Left cardiac atrium (tissue), 1 donor: ENCODE measurements around a stretch of chr3.

- PRO-cap, result no peak
Measured at GRCh38 chr3:101898684-101899308, 49.5 kb downstream of the NFKBIZ start.

DNA sequence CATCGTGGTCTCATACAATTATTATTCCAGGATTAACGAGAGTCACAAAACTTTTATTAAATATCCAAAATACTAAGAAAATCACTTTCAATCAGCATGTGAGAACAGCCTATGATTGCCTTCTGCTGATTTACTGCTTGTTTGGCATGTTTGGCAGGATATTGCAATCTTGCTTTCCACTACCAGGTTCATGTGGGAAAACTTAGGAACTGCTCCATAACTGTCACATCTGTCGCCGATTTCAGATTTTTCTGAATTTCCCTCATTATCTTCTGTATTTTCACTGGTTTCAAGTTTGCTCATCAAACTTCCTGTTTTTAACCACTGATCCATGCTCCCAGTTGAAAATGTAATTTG lies 93.0 kb downstream of the NFKBIZ start:
- PRO-cap, result no peak

DNA sequence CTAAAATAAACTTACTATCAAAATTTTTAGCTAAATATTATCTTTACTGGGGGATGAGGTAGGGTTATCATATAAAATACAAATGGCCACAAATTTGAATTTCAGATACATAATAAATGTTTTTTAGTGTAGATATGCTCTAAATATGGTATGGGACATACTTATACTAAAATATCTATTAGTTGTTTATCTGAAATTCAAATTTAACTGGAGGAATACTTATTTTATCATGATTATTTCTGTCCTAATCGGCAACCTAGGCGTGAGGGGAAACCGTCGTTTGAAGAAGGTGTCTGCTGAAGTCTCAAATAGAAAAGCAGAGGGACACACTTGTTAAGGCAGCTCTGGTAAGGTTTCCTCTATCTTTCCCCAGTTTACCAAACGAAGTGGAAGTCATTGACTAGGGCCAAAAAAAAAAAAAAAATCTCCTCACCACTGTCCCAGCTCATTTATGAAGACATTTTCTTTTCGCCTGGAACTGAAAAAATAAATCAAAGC lies 238.4 kb downstream of the ZPLD1 start:
- PRO-cap, result no peak

GRCh38 chr3:104127691-104128393 lies 1238.9 kb upstream of the ALCAM start:
- PRO-cap, result no peak

- PRO-cap, result no peak
Measured at GRCh38 chr3:105386966-105387380, 20.3 kb downstream of the ALCAM start.

DNA sequence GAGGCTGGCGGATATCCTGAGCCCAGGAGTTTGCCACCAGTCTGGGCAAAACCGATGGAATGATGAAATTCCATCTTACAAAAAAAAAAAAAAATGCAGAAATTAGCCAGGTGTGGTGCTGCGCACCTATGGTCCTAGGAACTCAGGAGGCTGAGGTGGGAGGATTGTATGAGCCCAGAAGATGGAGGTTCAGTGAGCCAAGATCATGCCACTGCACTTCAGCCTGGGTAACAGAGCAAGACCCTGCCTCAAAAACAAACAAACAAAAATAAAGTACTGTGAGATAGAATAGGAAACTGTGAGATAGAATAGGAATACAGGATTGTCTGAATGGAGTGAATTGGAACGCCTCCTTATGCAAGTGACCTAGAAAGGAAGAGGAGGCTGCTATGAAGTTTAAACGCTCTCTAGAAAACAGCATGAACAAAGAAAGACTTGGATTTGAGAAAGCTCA lies 47.5 kb downstream of the ALCAM start:
- PRO-cap, result no peak

DNA sequence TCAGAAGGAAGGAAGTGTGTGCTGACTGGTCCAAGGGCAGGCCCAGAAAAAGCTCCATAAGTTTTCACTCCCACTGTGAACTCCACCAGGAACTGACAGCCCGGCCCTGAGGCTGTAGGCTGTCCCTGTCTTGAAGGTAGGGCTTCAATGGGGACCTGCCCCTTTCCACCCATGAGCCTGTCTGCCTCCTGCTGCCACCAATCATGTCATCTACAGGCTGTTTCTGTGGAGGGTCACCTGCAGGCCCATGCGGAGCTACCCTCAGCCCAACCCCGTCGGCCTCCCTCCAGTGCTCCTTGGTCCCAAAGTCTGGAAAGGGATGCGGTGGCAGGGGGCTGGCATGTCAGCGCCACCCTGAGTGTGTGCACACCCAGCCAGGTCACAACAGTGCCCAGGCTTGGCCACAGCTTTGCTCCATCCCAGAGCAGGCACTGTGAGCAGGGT lies 109.5 kb downstream of the CBLB start:
- PRO-cap, result no peak

DNA sequence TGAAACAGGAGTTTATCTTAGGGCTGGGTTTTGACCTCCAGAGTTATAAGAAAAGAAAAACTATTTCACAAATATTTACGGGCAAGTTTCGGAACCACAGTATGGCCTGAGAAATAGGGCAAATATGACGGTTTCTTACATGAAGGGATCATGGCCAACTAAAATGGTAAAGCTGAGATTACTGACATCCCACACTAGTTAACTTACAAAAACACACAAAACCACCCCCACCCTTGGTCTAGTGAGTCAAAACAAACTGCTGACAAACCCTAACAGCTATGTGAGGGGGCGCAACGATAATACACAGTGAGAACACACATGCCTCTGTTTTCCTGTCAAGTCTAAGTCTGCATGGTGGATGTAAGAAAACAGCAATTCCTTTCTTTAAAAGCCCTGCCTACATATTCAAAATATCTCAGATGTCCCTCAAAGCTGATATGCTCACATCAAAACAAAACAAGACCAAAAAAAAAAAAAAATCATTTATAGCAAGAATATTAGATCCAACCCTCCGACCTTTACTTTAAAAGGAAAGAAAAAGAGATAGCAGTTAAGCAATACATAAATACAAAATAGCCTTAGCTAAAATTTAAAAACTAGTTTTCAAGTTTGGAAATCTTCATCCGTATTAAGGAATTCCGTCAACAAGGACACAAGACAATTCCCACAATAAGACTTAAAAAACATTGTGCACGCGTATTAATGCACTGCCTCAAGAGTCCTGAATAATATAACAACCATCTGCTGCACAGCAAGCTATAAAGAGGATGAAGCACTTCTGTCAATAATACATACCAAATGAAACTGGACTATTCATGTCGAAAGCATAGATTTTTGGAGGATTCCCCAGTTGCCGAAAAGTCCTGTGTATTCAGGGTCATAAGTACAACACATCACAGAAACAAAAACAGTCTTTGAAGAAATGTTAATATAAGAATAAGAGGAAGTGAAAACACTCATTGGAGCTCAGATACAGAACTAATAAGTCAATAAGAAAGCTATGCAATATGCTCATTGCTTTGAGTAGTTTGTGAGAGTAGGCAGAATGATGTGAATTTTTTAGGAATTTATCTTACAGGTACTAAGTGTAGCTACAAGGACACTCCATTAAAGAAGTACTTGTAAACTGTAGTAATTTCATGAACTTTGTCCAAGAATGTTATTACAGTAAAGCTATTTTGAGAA lies 31.9 kb downstream of the CBLB start:
- PRO-cap, result no peak

DNA sequence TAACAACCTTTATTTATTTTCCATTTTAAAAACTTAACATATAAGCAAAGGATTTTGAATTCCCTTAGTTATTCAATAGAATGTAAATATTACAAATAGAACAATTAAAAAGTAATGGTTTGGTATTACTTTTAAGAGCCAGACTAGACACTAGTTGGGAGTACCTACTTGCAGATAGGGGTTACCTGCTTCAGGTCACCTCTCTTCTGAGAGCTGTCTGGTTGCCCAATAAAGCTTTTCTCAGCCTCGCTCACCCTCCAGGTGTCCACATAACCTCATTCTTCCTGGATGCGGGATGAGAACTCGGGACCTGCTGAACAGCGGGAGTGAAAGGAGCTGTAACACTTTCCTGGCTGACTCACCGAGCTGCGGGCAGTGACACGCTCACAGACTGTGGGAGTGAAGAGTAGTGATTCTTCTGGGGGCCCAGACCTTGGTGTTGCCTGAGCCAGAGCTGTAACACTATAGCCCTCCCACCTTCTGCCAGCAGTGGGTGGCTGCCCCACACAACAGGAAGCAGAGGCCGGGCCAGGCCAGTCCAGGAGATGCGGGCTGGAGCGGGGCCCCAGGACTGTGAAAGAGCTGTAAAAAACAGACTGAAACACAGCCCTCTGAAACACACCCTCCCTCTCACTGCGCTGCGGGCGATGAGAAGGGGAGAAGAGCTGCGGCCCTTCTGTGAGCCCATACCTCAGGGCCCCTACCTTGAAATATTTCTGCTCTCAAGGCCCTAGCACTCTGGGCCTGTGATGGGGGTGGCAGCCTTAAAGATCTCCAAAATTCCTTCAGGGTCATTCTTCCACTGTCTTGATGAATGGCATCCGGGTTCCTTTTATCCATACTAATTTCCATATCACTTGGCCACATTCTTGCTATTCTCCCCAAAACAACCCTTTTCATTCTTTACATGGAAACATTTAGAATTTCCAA lies 464.1 kb upstream of the CCDC54 start:
- PRO-cap, result no peak

DNA sequence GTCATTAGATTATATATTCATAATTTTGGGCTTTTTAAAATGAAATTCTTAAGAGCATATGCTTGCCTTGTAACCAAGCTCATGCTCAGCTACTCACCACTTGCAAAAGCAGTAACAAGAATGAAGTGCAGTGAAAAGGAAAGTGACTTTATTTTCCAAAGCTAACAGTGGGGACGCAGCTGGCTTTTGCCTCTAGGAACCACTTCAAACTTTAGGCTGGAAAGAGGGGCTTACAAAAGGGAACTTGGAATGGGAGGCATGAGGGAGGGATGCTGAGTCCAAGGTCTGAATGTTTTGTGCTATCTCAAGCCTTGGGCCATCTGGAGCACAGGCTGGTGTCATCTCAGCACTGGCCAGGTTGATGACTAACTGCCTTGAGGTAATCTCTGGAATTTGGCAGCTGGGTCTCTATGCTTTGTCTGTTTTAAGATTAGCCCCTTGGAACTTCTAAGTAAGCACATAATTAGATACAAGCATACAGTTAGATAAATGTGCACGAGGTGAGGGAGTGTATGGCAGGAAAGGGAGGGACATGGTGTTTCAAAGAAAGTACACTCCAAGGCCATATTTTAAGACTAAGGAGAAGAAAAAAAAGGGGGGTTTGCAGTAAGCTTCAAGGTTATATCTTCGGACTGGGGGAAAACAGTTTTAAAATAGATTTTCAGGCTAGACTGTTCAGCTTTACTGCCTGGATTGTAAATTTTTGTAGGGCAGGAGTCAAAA lies 252.4 kb upstream of the CCDC54 start:
- PRO-cap, result no peak

DNA sequence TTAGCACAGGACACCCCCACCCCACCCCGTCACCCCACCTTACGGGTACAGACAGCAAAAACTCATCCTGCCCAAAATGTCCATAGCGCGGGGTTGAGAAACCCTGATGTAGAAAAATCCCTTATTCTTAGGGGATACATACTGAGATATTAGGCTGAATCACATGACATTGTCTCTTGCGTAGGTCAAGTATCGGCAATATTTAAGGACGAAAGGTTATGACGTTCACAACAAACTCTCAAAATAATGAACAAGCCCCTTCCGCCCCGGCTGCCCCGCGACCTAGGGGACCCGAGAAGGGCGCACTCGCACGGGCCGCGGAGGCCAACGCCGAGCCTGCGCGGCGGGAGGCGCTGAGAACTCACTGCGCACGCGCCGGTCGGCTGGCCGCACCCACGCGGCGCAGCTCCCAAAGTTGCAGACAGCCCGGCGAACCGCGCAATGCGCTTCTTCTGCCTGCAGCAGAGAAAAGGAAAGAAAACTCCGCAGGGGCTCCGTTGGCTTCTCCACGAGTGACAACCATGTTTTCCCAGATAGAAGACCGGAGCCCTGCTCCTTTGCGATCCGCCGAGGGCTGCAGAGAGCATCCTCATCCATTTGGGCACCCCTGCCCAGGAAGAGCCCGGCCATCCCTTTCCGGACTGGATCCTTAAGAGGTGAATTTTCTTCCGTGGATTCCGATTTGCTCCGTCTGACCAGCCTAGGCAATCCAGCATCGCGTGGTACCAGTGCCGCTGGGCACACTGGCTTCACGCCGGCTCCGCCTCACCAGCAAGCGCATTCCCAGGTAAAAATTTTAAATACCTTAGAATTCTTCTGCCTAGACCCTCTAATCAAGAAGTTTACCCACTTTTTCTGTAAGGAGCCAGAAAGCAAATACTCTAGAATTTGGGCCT lies 136.7 kb upstream of the CCDC54 start:
- PRO-cap, result bidirectional peak, plus-strand start at position 412 of the sequence, minus-strand start at position 329 of the sequence

DNA sequence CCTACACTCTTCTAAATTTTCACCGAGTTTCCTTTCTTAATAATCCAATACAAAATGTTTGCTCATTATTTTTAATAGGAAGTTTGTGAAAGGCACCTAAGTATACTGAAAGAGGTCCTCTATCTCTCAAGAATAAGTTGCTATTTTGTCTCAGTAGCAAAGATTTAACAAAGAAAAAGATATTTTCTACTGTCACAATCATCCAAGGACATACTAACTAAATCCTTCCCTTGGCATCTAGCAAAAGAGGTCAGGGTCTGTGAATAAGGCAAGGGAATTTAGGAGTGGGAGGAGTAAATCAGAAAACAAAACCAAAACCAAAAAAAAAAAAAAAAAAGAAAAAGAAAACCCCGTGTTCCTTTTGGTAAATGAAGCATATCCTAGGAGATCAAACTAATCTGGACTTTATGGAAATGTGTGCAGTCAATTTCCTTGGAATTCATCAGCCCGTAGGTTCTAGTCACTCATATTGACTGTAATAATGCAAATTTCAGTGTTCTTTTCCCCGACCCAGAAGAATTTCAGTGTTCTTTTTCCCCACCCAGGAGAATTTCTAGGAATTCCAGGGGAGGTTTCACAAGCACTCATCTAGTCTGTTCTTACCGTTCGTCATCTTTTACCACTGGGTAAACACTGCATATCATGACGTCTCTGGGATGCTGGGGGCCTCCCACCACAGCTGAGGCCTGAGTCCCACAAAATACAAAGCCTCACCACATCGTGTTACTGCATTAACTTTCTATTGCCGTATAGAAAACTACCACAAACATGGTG lies 113.9 kb upstream of the CCDC54 start:
- PRO-cap, result no peak

DNA sequence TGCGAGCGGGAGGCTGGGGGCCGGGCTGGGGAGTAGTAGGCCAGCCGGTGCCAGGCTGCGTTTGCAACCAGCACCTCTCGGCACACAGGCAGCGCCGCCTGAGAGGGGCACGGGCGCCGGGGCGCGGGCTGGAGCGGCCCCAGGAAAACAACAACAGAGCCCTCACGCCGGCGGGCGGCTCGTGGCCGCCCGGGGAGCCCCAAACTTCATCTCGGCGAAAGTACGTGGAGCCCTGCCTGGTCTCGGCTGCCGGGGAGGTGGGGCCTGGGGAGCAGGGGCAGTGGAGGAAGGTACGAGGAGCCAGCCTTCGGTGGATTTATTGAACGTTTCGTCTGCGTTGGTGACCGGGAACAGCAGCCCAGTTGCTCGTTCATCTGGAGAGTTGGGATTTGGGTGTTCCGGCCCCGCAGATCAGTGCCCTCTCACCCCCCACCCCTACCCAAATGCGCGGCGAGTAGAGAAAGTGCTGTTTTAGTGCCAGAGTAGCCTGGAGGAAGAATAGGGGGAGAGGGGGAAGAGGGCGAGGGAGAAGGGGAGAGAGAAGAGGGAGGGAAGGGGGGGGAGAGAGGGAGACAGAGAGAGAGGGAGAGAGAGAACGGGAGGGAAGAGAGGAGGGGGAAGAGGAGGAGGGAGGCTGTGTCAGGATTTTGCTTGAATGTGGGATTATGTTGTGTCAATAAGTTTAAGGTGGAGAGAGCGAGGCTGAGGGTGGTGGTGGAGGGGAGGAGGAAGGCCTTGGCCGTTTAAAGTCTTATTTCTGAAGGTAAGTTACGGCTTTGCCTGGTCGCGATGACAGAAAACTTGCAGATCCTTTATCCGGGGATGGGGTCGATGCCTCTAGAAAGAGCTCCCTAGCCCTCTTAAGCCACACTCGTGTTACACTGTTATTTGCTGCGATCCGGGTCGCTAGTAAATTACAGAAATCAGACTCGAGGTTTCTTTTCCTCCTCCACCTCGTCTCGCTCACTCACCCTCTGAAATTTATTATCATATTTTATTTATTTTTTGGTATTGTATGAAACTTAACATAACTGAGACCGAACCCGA lies 993 bp downstream of the BBX start:
- PRO-cap, result no peak

- PRO-cap, result no peak
Measured at GRCh38 chr3:107992852-107993799, 97.7 kb downstream of the CD47 start.

DNA sequence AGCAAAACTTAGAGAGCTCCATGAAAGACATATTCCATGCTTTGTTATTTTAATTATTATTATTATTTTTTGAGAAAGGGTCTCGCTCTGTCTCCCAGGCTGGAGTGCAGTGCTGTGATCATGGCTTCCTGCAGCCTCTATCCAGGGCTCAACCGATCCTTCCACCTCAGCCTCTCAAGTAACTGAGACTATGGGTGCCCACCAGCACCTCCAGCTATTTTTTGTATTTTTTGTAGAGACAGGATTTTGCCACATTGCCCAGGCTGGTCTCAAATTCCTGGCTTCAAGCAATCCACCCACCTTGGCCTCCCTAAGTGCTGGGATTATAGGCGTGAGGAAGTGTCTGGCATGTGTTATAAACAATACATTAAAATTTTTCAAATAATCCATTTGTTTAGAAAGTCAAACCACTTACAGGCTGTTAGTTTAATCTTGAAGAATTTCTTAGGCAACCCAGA lies 49.8 kb downstream of the CD47 start:
- PRO-cap, result no peak

DNA sequence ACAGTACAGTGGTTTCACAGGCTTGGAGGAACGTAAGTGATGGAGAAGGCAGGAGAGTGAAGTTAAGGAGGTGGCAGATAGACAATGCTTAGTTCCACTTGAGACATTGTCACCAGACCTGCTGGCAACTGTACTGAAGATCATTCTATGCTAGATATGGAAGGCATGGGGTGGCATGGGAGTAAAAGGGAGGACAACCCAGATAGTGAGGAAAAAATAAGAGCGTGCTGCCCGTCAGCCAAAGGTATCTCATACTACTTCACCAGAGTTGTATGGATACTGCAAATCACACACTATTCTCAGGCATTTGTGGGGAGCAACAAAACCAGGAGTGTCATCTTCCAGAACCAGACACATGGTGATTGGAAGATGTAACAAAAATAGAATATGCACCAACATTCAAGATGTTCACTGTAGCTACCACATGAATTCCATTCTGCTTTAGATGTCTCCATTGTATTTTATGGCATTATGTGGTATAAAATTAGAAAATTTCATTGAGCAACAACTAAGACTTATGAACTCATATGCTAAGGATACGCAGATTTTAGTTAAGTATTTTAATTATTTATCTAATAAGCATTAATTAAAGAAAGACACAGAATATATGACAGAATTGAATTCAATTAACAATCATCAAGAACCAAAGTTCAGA lies 34.9 kb downstream of the CD47 start:
- PRO-cap, result no peak

- PRO-cap, result bidirectional peak, plus-strand start at chr3:108091657, minus-strand start at chr3:108091575
Measured at GRCh38 chr3:108091319-108091970, 614 bp upstream of the CD47 start.

- PRO-cap, result no peak
Measured at GRCh38 chr3:108149958-108150631, 59.3 kb upstream of the CD47 start.

DNA sequence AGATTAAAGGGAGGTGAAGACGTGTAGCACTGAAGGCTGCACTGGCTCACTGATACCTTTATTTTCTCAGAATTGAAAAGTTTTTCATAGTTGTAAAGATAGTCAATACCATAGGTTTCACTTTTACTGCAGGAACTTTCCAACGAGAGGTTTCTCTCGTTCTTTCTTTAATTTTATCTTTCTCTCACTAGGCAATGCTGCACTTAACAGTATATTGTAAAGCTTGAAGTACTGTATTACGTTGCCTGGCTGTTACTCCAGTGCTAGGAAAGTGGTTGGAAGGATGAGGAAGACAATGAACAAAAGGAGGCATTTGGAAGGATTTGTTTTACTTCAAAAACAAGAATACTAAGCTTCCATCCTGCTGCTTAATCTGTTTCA lies 521 bp upstream of the IFT57 start:
- PRO-cap, result no peak

DNA sequence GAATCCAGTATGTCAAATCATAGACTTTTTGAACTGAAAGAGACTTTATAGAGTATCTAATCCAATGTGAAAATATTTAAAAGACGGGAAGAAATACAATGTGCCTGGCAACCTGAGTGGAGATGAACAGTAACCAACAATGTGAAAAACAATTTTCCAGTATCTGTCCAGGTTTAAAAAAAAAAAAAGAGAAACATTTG lies 32.0 kb downstream of the MYH15 start:
- PRO-cap, result no peak